Thoracic aorta endothelial cell (primary cell): Measurements from ENCODE around the genes SCFD1, HECTD1, DTD2, GPR33 and NPAS3.

DNA sequence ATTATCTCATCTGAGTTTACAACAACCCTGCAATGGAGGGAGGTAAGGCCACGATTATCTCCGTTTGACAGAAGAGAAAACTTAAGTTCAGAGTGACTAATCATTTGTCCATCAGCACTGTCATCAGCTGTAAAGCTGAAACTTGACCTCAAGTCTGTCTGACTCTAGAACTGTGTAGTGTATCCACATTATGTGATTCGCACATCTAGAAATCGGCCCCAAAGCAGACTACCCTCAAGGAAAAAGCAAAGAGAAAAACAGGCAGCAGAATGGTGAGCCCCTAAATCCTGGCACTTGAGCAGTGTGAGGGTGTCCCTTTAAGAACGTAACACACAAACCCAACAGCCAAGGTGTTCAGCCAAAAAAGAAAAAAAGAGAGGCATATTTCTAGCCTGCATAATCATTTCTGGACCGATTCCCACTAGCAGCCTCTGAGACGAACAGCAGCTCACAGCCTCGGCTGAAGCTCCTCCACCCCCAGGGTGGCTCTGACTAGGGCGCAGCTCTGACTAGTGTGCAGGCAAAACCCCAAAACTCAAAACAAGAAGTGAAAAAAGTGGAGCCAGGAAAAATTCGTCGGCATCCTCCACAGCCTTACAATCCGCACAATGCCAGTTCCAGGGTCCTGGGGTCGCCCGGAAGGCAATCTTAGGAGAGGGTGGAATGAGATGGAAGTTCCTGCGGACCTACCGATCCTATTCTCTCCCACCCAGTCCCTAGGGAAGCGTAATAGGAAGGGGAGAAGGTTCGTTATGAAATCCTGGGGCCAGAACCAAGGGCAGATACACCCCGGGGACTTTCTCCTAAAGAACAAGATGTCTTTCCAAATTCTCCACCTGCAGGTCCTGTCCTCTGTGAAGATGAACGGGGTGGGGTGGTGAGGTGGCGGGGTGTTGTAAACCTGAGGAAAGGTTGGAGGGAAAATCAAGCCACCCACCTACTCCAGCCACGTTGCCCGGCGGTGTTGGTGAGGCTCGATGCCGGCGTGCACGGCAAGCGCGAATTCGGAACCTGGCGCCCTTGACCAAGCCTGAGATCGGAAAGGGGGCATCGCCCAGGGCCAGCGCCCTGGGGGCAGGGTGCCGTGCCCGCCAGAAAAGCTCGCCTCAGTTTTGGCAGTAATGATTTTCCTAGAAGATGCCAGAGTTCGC is 1.3 kb downstream of the STXBP6 start:
- CAGE, long polyA plus RNA, result no peak

DNA sequence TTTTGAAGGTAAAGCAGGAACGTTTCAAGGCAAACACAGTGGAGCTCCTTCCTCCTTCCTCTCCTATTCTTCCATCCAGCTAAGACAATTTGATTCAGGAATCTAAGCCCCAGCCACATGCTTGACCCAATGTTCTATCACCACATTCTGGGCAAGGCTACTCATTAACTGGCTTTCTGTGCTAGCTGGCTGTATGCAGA is 266.9 kb downstream of the NOVA1 start:
- CAGE, long polyA plus RNA, result no peak

GRCh38 chr14:26337299-26337745 is 260.5 kb downstream of the NOVA1 start:
- CAGE, long polyA plus RNA, result no peak

DNA sequence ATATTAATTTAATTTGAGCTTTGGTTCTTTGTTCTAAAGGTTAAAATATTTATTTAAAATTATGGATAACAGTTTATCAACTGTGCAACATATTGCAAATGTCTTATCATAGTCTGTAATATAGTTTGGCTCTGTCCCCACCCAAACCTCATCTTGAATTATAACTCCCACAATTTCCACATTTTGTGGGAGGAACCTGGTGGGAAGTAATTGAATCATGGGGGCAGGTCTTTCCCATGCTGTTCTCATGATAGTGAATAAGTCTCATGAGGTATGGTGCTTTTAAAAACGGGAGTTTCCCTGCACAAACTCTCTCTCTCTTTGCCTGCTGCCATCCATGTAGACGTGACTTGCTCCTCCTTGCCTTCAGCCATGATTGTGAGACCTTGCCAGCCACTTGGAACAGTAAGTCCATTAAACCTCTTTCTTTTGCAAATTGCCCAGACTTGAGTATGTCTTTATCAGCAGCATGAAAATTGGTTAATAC is 931.1 kb upstream of the NOVA1 start:
- CAGE, long polyA plus RNA, result no peak

GRCh38 chr14:30622101-30622429 is at the start of gene SCFD1:
Gene SCFD1 (plus strand): TSS chr14:30622319.
- CAGE, long polyA plus RNA, result no peak

DNA sequence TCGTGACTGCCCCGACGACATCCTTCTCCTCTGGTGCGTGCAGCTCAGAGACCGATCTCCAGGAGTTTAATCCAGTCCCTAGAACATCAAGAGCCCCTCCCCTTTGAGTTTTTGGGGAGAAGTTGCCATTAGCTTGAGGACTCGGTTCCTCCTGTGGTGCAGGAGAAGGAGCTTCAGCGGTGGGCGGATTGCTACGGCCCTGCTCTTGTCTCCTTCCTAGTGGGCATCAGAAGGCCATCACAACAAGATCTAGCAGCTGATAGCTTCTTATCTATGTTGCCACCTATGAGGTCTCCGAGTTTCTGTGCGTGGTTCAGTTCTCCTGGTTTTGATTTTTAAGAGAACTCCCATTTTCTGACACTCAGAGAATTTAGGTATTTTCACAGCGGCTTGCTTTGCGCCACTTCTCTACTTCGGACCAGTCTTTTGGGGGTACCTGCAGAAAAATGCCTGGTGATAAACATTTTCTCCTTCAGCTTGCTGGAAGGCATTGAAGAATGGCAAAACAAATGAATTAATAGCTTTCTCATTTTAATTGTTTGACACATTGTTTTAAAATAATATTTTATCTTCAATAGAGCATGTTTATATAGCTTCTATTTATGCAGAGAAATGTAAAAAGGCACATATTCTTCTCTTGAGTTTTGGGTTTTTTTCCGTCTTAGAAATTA is 446 bp downstream of the SCFD1 start:
- CAGE, long polyA plus RNA, result no peak

DNA sequence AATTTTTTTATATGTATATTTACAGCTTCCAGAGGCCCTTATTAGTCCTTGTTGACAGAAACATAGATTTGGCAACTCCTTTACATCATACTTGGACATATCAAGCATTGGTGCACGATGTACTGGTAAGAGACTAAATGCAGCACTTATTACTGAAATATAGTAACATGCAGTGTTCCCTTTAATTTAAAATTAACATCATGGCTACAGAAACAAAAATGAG is 31.3 kb downstream of the SCFD1 start:
- CAGE, long polyA plus RNA, result no peak

- CAGE, long polyA plus RNA, result no peak
Measured at GRCh38 chr14:30676261-30676690, 54.2 kb downstream of the SCFD1 start.

GRCh38 chr14:30995938-30996277 is 29.5 kb upstream of the AP4S1 start:
- CAGE, long polyA plus RNA, result no peak

GRCh38 chr14:31207439-31208089 is at the start of gene HECTD1:
Gene HECTD1 (minus strand): TSS chr14:31207793.
- CAGE, long polyA plus RNA, result no peak

DNA sequence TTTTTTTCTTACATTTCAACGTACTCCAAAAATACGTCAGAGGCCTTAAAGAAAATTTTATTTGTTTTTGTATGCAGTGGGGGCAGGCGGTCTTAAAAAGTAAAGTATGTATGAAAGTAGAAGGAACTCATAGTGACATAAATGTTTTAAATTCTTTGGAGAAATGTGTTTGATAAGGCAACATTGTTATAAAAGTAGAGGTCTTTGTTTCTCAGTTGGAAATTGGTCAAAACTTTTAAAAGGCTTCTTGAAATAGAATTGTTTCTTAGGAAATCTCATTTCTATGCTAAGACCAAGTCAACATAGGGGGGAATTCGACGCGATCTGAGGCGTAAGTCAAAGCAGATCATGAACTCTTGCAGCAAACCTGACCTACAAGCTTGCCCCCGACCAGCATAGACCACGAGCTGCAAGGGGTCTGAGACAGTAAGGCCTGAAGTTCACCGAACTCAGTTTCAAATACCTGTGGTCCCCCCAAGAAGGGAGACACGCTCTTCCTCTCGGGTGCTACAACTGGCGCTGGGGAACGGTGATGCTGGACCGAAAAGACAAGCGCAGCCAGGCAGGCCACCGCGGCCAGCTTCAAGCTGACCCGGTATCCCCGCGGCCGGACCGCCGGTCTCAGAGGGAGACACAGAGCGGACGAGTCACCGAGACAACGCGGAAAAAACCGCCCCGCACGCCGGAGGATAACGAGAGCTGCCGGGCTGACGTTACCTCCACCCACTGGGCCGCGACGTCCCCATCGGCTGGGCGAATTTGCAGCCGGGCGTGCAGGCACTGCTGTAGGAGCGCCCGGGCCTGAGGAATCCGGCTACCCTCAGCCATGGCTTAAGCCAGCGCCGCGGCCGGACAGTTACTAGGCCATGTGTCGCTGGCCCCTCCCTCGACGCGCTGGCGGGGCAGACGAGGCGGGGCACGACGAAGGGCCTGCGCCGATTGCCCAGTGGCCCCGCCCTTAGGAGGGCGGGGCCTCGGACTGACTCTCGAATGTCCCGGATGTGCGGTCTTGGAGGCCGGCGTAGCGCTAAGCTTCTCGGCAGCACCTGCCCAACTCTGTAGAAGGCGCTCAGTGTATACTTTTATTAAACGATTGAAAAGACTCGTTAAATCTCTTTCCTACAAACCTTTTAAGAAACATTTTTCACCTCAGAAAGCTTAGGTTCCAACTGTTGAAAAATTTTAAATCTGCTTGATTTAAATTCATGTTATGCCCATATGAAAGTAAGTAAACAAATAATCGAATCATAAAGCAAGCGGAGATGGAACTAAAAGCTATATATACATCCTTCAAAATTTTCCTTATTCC is at the start of gene DTD2:
Gene DTD2 (minus strand): TSS at position 941 of the 1,309 bp plus-strand sequence.
- CAGE, long polyA plus RNA, result no peak

DNA sequence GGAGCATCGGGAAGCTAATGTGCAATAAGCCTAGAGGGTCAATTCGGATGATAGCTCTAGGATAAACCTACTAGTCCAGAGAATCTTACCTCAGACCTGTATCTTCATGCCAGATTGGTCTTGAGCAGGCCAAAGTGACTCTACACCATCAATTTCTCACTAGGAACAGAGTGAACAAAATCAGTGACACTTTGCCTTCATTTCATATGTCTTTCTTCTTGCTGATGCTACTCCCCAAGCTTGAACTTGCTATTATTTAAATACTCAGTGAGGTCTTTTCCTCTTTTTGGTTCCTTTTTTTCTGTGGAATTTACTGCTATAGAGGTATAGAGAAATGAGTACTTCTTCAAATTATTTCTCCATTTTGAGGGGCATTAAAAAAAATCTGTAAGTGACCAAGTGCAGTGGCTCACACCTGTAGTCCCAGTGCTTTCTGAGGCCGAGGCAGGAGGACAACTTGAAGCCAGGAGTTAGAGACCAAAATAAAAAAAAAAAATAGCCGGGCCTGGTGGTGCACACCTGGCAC is at the start of gene GPR33:
Gene GPR33 (minus strand): TSS at position 232 of the 526 bp plus-strand sequence.
- CAGE, long polyA plus RNA, result no peak

GRCh38 chr14:31690215-31691015 is 129.2 kb downstream of the NUBPL start:
- CAGE, long polyA plus RNA, result no peak

DNA sequence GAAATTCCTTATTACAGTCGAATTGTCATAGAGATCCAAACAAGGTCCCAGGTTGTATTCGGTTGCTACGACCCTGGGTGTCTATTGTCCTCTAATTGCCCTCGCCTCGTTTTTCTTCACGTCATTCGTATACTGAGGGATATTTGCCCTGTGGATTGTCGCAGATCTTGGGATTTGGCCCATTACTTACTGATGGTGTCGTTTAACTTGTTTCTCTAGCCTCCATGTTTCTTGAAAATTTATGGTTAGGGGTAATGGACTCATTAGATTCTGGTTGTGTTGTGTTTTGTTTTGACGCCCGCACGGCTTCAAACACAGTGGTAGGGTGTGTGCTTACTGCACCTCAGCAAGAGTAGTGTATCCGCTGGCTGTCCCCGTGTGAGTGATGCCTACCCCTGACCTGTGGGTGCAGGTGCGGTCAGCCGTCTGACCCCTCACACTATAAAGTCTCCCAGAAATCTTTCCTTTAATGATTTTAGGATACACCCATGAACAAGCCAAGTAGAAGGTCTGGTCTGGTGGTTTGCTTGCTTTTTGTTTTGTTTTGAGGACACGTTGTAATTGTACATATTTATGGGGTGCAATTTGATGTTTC is 125.1 kb upstream of the AKAP6 start:
- CAGE, long polyA plus RNA, result no peak

- CAGE, long polyA plus RNA, result no peak
Measured at GRCh38 chr14:32224955-32225541, 104.0 kb upstream of the AKAP6 start.

- CAGE, long polyA plus RNA, result no peak
Measured at GRCh38 chr14:32484059-32485249, 155.4 kb downstream of the AKAP6 start.

- CAGE, long polyA plus RNA, result no peak
Measured at GRCh38 chr14:32494595-32495678, 165.8 kb downstream of the AKAP6 start.

DNA sequence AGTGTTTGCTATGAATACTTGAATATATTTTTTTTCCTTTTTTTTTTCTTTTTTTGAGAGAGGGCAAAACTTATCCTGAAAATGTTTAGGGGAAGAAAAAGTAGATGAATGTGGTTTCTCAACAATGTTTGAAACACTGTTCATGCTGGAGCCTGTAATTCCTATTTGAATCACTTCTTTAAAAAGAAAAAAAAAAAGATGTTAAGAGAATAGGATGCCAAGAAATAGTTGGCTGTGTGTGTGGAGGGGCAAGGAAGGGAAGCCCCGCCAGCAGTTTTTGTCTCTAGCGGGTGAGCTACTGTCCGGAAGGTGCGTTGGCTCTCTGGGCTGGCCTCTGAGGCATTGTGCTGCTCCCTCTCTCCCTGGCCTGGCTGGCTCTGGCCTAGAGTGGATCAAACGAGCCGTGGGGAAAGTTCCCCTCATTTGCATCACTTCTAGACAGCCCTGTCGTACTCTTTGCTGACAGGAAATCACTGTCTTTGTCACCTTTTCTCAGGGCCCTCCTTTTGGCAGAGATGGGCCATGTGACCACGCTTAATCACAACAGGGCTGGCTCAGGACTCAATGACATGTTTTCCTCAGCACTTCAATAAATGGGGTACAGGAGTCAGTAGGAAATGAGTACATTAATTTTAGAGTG is 236.2 kb upstream of the NPAS3 start:
- CAGE, long polyA plus RNA, result no peak

DNA sequence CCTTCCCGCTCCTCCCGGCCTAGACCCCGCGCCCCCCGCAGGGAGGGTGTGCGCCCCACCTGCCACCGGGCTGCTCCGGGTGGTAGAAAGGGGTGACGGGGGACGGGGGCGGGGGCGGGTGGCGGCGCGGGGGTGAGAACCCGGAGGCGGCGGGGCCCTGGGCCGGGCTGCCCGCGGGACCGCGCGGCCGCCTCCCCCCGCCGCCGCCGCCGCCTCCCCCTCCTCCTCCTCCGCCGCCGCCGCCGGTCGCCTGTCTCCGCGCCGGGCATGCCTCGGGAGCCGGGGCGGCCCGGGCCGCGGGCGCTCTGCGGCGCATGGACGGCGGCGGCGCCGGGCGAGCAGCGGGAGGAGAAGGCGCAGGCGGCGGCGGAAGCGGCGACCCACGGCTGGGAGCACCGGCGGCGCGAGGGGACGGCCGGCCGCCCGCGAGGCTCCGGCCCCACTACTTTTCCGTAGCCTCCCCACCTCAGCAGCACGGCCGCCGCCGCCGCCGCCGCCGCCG is at the start of gene NPAS3:
Gene NPAS3 (plus strand): TSS at position 242 of the 502 bp plus-strand sequence.
- CAGE, long polyA plus RNA, result no peak

DNA sequence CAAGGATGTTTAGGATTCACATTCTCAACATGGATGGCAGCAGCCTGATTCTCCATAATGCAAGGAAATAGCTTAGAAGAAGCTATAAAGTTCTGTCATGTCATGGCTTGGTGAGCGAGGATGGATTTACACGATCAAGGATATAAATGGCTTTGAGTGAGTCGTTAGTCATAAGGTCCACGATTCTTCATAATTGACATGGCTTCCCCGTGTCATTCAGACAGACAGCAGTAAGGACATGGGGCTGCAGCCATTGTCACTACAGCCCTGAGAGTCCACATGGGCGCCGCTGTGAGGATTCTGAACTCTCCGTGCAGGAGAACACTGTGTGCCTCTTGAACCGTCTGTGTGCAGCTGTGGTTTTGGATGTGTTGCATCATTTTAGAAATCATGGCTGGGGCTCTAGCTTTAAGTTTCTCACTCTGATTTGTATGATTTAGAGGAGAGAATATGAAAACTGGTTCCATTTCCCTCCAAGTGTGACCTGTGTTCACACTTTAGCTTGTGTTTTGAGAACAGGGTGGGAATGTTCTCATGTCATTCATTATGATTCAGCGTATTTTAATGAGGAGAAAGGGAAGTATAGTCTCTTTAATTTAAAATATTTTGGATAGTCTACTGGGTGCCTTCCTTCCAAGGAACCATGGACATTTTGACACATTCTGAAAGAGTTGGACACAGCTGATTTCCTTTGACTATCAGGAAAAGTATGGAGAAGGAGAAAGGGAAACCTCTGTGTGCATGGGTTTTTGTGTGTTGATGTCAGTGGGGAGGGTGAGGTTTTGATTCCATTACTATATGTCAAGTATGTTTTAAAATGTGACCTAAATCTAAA is 47.3 kb downstream of the NPAS3 start:
- CAGE, long polyA plus RNA, result no peak